M059J (cell line): ENCODE data around the genes PTP4A2, KHDRBS1 and HDAC1.

DNA sequence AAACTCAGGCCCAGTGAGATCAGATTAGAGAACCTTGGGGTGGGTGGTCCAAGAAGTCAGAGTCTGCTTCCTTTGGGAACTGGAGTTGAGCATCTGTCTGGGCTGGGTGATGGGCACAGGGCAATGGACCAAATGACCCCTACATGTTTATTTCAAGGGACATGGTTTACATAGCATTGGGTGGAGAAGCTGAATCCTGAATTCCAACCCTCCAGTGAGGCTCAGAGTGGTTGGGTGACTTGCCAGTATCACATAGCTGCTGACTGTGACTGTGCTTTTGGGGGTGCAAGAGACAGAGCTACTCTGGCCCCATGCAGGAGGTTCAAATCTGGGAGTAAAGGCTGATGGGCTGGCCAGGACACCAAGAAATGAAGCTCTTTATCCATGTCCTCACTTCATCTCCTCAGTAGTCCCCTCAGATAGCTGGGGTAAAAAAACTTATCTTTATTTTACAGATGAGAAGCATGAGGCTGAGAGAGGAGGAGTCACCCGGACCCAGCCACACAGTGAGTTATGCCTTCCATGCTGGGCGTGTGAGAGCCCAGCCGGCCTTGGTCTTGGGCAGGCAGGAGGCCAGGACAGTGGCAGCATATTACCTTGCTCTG, 3.0 kb upstream of the SERINC2 start:
- RAMPAGE, long total RNA = no peak

GRCh38 chr1:31471275-31471925, 58.4 kb downstream of the SERINC2 start:
- RAMPAGE, long total RNA = no peak

DNA sequence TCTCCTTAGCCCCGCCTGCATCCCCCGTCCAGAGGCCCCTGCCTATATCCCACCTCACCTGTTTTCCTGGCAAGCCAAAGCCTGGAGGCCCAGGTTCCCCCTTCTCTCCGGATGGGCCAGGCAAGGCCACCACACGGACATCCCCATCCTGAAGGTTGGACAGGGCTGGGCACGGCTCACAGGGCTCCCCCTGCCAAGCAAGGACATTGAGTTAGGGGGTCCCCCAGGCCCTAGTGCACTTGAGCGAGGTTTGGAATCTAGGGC, 18.3 kb downstream of the COL16A1 start:
- RAMPAGE, long total RNA = no peak

- RAMPAGE, long total RNA = no peak
Measured at GRCh38 chr1:31704308-31705149, 712 bp upstream of the COL16A1 start.

- RAMPAGE, long total RNA = no peak
Measured at GRCh38 chr1:31811522-31811886, 4.3 kb downstream of the SPOCD1 start.

DNA sequence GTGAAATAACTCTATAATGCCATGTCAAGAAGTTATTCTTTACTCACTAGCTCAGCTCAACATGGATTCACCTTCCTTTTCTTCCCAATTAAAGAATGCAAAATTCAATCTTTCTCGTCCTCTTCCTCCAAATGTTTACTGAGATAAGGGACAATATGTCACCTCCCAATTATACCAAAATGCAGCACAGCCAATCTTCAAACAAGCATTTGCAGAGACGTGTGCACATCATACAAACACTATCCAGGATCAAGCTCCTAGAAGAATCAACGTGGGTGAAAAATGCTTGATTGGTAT, 7.3 kb downstream of the PTP4A2 start:
- RAMPAGE, long total RNA = no peak

DNA sequence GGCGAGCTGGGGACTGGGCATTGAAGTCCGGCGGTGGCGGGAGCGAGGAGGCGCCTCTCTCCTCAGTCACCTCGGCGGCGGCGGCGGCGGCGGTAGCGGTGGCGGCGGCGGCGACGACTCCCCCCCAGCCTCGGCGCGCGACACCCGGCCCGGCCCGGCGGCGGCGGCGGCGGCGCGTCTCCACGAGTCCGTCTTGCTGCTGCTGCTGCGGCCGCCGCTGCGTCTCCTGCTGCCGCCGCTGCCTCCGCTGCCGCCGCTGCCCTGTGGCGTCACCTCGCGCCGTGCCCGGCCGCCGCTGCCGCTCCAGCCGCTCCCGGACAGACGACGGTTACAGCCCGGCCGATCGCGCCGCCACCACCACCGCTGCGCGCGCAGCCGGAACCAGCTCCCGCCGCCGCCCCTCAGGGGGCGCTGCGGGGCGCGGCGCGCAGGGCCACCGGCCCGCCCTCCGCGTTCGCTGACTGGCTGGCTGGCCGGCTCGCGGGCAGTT, at the start of gene PTP4A2:
Gene PTP4A2, minus strand, starts transcription at position 379 of the 490 bp plus-strand sequence.
- RAMPAGE, long total RNA = no peak

DNA sequence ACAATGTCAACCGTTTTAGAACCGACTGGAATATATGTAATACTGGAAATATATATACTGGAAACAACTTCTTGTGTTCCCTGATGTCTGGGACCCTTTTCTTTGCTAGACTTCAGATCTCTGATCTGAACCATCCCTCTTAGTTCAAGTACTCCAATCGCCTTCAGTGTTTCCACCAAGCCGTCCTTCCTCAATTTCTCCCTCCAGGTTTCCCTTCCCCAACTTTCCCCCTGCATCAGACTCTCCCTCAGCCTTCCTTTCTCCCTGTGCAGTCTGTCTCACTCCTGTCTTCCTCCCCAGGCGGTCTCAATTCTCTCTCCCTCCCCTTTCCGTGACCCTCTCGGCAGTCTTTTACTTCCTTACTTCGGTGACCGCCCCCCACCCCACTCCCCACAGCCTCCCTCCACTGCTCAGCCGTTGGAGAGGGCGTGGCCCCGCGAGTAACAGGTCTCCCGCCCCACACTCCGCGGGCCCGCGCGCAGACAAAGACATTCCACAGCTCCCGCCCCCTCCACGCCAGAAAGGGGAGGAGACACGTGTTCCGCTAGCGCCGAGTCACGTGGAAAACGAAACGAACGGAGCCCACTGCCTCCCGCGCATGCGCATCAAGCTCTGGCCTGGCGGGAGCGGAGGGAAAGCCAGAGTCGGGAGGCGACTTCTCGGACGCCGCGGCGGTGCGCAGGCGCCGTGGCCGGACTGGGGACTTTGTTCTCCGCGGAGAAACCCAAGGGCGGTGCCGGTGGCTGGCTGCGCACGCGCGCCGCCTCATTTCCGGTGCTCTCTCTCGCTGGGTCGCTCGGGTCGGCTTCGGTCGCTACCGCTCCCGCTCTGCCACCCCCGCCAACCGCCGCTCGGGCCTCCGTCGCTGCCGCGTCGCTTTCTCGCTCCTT, at the start of gene KHDRBS1:
Gene KHDRBS1, plus strand, starts transcription at position 782 of the 890 bp plus-strand sequence.
- RAMPAGE, long total RNA = no peak

DNA sequence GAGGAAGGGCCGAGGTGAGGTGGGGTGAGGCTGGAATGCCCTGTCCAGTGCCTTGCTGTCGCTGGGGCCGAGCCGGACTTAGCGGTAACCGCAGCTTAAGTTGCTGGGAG, 1.0 kb downstream of the KHDRBS1 start:
- RAMPAGE, long total RNA = no peak

GRCh38 chr1:32042761-32043943, 29.5 kb downstream of the KHDRBS1 start:
- RAMPAGE, long total RNA = no peak

DNA sequence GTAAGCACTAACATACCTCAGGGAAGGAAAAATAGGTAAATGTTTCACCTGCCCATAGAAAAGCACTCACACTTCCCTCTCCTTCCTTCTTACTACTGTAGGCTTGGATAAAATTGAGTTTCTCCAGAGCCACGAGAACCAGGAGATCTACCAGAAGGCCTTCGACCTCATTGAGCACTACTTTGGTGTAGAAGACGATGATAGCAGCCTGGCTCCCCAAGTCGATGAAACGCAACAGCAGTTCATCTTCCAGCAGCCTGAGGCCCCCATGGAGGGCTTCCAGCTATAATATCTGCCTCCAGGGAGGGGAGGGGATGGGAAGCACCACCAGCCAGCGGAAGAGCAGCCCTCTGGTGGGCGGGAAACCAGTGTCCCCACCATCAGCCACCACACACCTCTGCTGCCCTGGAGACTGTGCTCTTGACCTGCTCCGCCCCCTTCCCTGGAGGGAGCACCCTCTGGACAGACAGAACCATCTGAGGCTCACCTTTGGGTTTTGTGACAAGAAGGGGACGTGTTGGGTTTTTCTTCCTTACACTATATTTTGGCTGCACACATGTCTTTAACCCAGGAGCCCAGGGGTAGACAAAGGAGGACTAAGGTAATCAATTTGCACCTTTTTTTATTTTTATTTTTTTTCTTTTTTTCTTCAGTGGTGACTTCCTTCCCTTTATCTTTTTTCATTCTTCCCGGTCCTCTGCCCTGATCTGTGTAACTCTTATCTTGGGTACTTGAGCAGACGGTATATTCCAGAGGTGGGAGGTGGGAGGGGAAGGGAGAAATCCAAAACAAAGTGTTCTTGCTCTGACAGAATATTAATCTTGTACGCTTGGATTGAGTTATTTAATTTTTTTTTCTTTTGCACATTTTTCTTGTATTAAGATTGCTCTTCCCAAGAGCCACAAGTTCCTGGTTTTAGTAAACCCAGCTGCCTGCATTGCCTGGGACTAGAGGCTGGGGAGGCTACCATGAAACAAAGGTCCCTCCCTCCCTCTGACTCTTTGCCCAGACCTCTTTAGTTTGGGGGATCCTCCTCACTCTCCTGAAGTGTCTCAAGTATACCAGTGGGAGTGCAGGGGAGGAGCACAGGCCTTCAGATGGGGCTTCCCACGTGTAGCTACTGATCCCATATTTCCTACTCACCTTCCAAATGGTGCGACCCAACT, 8.5 kb upstream of the TXLNA start:
- RAMPAGE, long total RNA = no peak

- RAMPAGE, long total RNA = no peak
Measured at GRCh38 chr1:32198925-32199539, 1.4 kb upstream of the CCDC28B start.

GRCh38 chr1:32234586-32235481, 12.2 kb upstream of the FAM167B start:
- RAMPAGE, long total RNA = no peak

DNA sequence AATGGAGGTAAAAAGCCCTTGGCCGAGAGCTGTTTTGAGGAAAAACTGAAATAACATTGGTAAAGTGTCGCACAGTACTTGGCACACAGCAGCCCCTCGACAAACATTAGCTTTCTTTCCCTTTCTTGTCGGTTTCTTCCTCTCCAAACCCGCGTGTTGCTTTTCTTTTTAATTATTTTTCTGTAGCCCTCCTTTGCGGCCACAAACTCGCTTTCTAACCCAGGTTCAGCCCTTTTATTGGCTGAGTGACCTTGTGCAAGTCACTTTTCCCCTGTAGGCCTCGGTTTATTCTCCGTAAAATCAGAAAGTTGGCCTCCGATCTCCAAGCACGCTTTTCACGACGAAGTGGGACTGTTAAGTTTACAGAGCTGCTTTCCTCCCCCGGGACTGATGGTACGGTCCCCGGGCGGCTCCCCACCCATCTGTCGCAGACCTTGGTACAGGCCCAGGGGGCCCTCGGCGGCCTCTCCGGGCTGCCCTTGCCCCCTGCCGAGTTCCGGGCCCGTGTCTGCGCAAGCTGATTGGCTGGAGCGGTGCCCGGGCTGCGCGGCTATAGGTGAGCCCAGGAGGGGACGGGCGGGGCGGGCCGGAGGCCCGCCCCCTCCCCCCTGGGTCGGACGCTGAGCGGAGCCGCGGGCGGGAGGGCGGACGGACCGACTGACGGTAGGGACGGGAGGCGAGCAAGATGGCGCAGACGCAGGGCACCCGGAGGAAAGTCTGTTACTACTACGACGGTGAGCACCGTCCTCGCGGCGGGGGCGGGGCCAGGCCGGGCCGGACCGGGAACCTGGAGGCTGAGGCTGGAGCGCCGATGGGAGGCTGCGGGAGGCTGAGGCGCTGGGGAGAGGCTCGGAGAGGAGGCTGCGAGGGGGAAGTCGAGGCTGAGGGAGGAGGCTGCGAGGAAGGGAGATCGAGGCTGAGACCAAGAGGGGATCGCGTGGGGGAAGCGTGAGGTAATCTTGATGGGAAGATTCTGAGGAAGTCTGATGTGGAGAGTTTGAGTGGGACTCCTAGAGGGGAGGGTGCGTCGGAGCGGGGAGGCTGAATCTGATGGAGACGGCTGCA, at the start of gene HDAC1:
Gene HDAC1, plus strand, starts transcription at position 599 of the 1,065 bp plus-strand sequence.
- RAMPAGE, long total RNA = start-site peak on the plus strand centred at position 628 of the sequence, 72 bp wide, 238 and 121 reads in 2 replicates

GRCh38 chr1:32337730-32338270, 1.8 kb upstream of the MARCKSL1 start:
- RAMPAGE, long total RNA = no peak

GRCh38 chr1:32352232-32352389, 10.2 kb downstream of the FAM229A start:
- RAMPAGE, long total RNA = no peak

DNA sequence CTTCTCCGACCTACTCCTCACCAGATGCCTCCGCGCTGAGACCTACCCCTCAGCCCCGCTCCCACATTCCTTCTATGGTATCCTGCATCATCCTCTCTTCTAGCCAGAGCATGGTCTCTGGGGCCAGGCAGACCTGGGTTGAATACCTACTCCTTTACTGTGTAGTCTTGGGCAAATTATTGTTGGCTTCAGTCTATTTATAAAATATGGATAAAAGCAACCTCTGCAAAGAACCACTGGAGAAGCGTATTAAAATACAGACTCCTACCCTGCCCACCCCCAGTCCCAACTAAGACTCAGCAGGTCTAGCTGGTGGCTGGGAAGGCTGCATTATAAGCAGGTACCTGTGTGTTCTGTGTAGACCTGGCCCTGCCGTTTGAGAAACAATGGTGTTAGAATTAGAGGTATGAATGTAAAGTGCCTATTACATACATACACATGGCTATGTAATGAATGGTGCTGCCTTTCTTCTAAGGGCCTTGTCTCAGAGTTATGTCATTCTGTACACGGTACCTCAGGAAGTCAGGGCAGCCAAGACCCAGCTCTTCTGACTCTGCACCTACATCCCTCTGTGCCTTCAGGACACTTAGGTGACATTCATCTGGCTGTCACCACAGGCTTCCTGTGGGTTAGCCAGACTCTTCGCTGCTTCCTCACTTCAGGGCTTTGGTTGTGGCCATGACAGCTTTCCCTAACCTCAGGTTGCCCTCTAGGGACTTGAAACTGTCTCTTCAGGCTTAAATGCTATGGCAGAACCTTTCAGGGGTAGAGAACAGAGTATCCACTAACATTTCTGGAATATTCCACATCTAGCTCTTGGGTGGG, 9.6 kb downstream of the TSSK3 start:
- RAMPAGE, long total RNA = no peak

- RAMPAGE, long total RNA = no peak
Measured at GRCh38 chr1:32684969-32685920, 17.3 kb downstream of the SYNC start.

- RAMPAGE, long total RNA = no peak
Measured at GRCh38 chr1:32702310-32702542, 344 bp downstream of the SYNC start.

DNA sequence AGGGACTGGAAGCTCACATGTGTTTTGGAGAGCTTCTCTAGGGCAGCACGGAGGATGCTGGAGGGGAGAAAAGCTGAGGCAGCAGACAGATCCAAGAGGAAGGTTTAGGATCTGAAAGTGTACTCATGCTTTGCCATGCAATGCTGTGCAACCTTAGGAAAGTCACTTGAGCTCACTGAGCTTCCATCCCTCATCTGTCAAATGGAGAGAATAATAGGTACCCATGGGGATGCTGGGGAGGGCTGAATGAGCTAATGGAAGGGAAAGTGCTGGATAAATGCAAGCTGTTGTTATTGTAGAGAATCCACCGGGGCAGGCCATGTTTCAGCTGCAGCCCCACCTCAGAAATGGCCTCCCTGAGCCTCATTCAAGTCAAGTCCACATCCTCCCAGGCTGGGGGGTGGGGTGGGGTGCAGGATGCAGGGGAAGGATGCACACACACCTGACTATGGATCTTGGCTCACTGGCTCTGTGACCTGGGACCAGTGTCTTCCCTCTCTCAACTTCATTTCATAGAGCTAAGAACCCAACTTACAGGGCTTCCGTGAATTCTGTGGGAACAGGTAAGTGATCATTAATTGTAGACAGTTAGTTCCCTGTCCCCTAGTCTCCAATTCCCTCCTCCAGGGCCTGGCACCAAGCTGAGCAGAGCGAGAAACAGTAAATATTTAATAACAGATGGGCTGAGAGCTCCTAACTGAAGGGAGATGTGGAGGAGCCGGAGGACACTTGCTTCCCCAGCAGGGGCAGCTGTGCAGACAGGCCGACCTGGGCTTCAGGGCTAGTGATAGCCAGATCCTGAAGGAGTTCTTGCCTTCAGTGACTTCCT, 12.7 kb upstream of the KIAA1522 start:
- RAMPAGE, long total RNA = no peak